Aortic smooth muscle cell (primary cell): Measurements from ENCODE around the gene LYZL2.

GRCh38 chr10:30436920-30437911, 3.2 kb downstream of the MAP3K8 start:
- RRBS = no CpG with 5 or more reads among the region's 17 CpGs

- RRBS = no CpG with 5 or more reads among the region's 7 CpGs
Observed at GRCh38 chr10:30491069-30491565, 57.1 kb downstream of the MAP3K8 start.

GRCh38 chr10:30587360-30587932, 42.1 kb downstream of the LYZL2 start:
- RRBS = no CpG with 5 or more reads among the region's 8 CpGs

DNA sequence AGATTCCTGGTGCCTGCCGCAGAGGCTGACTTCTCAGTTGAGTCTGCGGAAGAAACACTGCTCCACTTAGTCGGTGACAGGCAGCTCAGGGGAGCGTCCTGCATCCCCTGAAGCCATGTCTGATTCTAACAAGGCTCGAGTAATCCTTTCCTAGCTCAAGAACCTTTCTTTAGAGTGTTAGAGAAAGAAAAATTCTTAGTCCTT, at the start of gene LYZL2:
Gene LYZL2, minus strand, starts transcription at position 152 of the 204 bp plus-strand sequence.
- RRBS = no CpG with 5 or more reads among the region's 5 CpGs

DNA sequence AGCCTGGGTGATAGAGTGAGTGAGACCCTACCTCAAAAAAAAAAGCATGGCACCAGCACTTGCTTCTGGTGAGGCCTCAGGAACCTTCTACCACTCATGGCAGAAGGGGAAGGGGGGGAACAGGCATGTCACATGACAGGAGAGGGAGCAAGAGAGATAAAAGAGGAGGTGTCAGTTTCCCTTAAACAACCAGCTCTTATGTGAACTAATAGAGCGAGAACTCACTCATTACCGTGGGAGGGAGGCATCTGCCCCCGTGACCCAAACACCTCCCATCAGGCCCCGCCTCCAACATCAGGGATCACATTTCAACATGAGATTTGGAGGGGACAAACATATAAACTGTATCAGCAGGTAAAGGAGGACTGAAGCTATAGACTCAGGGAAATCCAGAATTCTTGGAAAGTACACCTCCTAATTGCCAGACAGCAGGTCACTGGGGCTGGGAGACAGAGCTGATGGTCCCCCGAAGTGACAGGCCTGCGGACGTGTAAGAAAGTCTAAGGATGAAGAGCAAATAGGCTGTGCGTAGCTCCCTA, 186.6 kb upstream of the LYZL2 start:
- RRBS = no CpG with 5 or more reads among the region's 8 CpGs

GRCh38 chr10:31075402-31075674, 43.7 kb upstream of the ZNF438 start:
- RRBS = no CpG with 5 or more reads among the region's 5 CpGs

GRCh38 chr10:31133542-31134021, 101.9 kb upstream of the ZNF438 start:
- RRBS = 5% methylated on average over 16 of the region's 30 CpGs

- RRBS = 1% methylated on average over 29 of the region's 74 CpGs
Observed at GRCh38 chr10:31317898-31319153, 690 bp upstream of the ZEB1 start.

GRCh38 chr10:31754672-31755808, 173.6 kb downstream of the ARHGAP12 start:
- RRBS = 55% methylated on average over 4 of the region's 17 CpGs

GRCh38 chr10:31876837-31877496, 51.7 kb downstream of the ARHGAP12 start:
- RRBS = no CpG with 5 or more reads among the region's 4 CpGs

DNA sequence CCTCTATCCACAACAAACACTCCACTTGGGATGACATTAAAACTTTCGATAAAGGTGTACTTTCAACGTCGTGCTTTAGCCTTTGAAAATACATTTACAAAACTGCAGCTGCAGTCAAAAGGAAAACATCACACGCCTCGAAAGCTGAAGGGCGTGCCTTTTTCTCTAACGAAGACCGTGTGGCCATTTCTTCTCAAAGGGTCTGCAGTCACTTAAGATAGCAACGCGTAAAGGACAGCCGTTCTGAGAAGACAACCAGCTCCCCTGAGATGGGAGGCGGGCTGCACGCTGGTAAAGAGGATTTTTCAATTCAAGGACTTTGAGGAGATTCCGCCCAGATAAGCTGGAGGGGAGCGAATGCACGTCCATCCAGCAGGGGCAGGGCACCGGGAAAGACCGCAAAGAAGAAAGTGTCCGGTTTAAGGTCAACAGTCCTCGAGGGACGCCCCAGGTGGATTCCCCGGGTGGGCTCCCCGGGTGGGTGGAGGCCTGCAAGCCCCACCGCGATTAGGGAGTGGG, 952 bp downstream of the ARHGAP12 start:
- RRBS = under 1% methylated on average over 6 of the region's 25 CpGs

- RRBS = under 1% methylated on average over 23 of the region's 51 CpGs
Observed at GRCh38 chr10:31929001-31930156, 748 bp upstream of the ARHGAP12 start.

- RRBS = no CpG with 5 or more reads among the region's 6 CpGs
Observed at GRCh38 chr10:32053961-32054632, 2.1 kb downstream of the KIF5B start.

- RRBS = no CpG with 5 or more reads among the region's 3 CpGs
Observed at GRCh38 chr10:32335142-32335775, 11.7 kb downstream of the EPC1 start.

DNA sequence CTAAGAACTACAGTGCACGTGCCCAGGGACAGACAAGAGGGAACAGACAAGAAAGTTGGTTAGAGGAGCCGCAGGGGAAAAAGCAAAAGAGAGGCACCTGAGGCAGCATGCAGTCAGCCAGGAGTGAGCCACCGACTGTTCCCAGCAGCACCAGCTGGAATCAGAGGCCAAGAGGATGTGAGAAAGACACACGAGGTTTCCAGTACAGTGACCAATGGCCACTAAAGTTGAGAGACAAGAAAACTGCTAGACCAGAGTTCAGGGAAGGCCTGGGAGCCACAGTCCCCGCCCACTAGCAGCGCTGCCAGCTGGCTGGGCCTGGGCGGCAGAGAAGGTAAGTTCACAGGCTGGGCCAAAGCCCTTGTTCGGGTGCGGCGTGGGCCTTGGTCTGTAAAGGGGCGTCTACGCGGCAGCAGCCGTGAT, 14.0 kb downstream of the ITGB1 start:
- RRBS = no CpG with 5 or more reads among the region's 14 CpGs

- RRBS = no CpG with 5 or more reads among the region's 7 CpGs
Observed at GRCh38 chr10:32953300-32954235, 4.5 kb downstream of the ITGB1 start.

GRCh38 chr10:32981761-32982303, 23.8 kb upstream of the ITGB1 start:
- RRBS = no CpG with 5 or more reads among the region's 4 CpGs

DNA sequence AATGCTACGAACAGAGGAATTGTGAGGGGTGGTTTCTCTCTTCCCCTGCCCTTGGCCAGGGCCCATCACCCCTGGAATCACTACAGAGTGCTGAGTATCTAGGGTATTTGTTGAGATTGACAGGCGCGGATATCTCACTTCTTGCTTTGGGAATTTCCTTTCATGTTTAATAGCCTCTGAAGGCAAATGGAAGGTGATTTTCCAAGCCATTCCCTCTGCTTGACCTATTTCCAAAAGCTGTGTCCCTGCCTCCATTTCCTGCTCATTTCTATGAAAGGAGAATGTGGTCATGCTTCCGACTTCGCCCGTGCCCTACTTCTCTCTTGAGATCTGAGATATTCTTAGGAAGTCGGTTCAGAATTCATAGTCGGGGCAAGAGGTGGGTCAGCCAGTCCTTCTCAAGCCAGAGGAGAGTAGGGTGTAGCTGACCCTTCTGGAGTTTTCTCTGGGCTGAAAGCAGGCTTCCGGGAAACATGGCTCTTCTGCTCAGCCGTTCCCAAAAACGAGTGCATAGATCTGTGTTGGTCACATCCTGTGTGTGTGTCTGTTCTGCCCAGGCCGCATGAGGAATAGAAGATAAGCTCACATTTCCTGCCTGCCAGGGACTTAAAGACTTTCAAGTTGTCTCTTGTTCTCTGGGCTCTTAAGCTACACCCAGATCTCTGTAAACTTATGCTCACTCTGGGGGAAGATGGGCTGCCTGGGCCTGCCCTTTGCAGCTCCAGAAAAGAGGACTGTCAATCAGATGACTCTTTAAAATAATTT, 168.0 kb upstream of the ITGB1 start:
- RRBS = no CpG with 5 or more reads among the region's 12 CpGs

DNA sequence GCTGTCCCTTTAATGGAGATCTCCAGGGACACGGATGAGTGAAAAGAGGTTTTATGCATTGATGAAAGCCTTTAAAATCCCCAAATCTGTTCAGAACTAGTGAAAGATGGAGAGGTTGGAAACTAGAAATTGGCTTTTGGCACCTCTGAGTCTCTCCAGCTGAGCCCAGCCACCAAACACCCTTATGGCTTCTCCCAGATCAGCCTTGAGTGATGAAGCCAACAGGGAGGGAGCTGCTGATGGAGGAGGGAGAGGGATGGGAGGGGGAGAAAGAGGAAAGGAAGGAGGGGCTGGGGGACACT, 184.0 kb upstream of the ITGB1 start:
- RRBS = no CpG with 5 or more reads among the region's 1 CpG

DNA sequence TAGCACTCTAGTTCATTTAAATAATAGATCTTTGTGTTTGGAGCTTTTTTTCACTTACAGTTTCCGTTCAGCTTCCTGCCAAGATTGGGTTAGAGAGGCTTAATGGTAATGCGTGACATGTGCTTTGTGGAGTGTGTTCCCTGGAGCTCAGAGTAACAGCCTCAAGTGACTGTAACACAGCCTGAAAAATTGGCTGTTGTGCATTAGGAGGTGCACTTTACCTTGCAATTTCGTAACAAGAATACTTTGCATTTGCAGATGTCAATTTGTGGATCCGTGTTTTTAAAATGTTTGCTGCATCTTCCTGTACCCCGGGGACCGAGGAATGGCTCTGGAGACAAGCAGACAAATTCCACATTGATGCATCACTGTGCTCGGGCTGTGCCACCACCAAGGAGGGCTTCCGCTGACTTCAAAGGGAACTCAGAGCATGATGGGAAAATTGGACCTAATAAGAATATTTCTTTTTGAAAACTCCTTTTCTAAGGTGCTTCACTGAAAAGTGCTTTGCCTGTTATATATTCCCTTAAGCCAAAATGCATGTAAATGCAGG, 170.1 kb downstream of the NRP1 start:
- RRBS = no CpG with 5 or more reads among the region's 8 CpGs